ENCODE results near the genes CCDC63 and ERP29.

- PRO-cap = unidirectional peak, minus-strand start at chr12:110847114
Observed at GRCh38 chr12:110846602-110847366, at the start of gene CCDC63. CCDC63 (plus strand) TSS chr12:110846987.

GRCh38 chr12:111035352-111036056, 1.5 kb downstream of the CUX2 start:
- PRO-cap = no peak

- PRO-cap = unidirectional peak, plus-strand start at chr12:111404707; unidirectional peak, plus-strand start at chr12:111404734; unidirectional peak, plus-strand start at chr12:111405030
Observed at GRCh38 chr12:111404505-111405204, 1.1 kb upstream of the SH2B3 start.

DNA sequence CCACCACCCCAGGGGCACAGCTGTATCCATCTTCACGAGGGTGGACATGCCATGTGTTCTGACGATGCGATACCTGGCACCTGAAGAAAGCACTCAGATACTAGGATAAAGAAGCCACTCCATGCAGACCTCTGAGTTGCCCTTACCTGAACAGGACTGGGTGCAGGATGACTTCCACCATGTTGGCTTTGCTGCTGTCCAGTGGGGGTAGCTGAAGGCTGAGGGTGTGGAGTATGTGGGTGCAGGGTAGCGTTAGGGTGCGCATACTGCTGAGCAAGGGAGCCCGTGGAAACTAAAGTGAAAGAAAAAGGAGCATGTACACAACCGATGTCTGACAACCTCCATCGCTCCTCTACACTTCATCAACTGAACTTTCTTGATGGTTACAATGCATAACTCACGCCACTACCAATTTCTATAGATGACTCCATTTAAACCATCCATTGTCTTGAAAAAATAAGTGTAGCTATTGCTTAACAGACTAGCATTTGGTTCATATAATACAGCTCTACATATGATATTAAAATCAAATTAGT, 51.4 kb downstream of the SH2B3 start:
- PRO-cap = no peak

DNA sequence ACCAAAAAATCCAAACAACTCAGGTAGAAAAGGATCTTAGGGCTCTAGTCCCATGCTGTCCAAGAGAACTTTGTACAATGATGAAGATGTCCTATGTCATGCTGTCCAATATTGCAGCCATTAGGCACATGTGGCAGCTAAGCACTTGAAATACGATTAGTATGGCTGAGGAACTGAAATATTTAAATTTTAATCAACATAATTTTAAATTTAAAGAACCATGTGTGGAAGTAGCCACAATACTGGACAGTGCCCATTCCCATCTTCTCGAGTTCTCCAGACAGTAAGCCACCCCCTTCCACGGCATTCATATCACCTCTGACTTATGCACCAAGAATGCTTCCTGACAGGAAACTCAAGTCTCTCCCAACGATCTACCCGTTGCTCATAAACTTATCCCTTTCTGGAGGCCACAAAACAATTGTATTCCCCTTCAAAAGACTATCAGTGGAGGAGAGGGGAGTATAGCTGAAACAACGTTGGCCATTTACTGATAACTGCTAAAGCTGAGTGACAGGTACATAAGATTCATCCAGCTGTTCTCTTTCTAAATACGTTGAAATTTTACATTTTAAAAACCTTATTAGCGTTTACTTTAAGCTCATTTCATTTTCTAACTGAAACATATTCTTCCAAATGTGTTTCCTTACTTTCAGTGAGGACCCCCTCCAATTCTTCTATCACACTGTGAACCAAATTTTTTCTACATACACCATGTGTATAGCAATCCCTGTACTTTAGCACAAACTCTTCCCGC, 29.1 kb downstream of the ATXN2 start:
- PRO-cap = unidirectional peak, minus-strand start at position 278 of the sequence

DNA sequence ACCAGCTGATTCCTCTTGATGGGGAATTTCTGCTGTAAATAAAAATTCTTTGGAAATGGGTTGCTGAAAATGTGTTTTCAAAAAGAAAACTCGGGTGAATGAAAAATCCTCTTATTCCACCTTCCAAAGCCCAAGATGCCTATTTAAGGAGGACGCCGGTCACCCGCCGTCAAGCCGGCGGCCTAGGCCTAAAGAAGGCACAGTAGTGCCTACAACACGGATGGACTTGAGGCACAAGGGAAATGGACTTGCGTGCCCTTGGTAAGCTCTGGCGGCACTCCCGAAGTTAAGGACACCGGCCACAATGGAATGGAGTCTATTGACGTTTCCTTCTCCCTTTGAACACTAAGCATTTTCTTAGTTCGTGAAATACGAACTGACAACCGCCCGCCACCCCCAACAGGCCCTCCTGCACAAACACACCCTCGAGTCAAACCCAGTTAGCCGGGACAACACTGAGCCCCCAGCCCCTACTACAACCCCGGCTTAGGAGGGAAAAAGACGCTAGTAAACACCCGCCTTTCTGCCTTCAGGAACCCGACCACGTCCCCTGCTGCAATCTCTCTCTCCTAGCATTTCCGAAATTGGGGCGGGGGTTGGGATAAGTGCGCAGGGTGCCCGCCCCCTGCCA, 1.8 kb downstream of the ATXN2 start:
- PRO-cap = unidirectional peak, plus-strand start at position 142 of the sequence

- PRO-cap = bidirectional peak, plus-strand start at chr12:111599951, minus-strand start at chr12:111599884; bidirectional peak, plus-strand start at chr12:111600018, minus-strand start at chr12:111600005
Observed at GRCh38 chr12:111599930-111600193, 747 bp upstream of the ATXN2 start.

DNA sequence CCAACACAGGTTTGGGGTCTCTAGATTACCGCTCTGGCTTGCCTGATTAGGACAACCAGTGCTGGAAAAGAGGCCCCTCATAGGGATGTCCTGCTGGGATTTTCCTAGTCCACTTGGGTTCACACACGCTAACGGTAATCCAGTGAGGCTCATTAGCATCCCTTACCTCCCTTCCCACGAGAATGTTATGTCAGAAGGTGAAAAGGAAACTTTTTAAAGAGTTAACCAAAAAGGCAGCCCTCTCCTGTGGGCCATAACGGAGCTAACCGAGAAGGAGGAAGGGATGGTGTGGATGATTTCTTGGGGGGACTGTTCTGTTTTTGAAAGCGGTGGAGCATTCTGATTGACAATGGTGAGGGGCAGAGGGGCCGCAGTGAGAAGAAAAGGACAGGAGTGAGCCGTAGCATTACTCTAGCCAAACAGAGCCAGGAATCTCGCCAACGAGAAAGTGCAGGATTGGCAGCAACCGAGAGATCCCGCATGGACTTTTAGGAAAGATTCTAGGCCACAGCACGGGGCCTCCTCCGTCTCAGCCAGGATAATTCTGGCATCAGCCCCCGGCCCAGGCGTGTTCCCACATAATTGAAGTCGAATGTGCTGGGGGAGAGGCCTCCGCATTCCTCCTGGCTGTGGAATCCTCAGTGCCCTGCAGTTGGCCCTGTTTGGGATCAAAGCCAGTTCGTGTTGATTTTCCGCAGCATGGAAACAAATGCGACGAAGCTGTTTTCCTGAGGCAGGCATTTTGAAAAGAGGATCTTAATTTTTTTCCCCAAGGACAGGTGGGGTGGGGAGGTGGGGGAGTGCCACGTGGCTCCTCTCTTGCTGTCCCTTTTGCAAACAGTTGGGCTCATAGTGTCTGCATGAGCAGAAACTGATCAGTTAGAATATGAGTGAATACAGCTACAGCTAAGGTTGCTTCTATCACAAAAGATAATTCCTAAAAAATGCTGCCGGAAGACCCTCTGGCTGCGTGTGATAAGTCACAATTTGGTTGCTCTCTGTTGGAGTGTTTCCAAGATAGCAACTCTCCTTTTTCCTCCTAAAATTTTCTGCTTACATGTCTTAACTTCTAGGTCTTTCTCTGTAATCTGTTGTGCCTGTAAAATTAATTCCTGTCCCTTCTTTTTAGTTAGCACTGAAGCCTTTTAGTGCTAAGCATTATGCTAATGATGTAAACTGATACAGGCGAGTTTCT, 37.1 kb upstream of the ATXN2 start:
- PRO-cap = no peak

- PRO-cap = no peak
Observed at GRCh38 chr12:111901134-111901911, 59.3 kb downstream of the MAPKAPK5 start.

GRCh38 chr12:112013280-112014482, at the start of gene ERP29:
ERP29 (plus strand) TSS chr12:112013426.
- PRO-cap = bidirectional peak, plus-strand start at chr12:112013452, minus-strand start at chr12:112013138; bidirectional peak, plus-strand start at chr12:112013984, minus-strand start at chr12:112013899; bidirectional peak, plus-strand start at chr12:112014287, minus-strand start at chr12:112014206

DNA sequence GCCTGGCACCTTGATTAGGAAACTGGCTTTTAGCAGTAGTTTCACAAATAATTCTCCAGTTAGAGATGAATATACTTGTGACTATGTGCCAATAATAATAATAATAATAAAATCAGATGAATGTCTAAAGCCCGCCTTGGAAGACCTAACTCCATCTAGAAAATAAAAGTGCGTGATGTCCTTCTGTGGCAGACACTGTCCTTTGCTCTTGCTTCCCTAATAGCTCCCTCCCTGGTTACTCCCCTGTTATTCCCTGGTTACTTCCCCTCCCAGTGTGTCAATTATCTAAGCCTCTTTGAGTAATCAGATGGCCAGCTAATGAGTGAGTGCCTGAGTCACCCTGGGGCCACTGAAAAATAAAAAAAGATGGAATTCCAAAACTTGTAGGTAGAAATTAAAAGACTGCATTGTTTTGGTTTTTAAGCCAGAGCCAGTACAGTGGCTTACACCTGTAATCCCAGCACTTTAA, 8.4 kb upstream of the TRAFD1 start:
- PRO-cap = no peak

- PRO-cap = no peak
Observed at GRCh38 chr12:112249891-112250548, 124.7 kb downstream of the TRAFD1 start.

DNA sequence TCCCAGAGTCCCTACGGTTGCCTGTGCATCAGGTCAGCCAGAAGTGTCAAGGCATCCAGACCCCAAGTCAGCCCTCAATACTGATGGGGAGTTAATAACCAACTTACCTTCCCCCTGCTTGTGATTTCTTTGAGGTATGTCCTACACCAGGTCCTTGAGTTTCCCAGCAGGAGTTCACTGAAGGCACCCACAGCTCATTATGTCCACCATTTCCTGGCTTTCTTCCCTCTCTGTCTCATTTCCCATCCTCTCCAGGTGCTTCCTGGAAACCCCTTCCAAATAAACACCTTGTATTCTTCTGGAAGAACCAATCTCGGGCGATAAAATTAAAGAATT, 118.7 kb upstream of the RPH3A start:
- PRO-cap = no peak

GRCh38 chr12:112971491-112972201, 6.7 kb upstream of the OAS2 start:
- PRO-cap = no peak

- PRO-cap = no peak
Observed at GRCh38 chr12:113050886-113051329, 5.6 kb upstream of the DTX1 start.

DNA sequence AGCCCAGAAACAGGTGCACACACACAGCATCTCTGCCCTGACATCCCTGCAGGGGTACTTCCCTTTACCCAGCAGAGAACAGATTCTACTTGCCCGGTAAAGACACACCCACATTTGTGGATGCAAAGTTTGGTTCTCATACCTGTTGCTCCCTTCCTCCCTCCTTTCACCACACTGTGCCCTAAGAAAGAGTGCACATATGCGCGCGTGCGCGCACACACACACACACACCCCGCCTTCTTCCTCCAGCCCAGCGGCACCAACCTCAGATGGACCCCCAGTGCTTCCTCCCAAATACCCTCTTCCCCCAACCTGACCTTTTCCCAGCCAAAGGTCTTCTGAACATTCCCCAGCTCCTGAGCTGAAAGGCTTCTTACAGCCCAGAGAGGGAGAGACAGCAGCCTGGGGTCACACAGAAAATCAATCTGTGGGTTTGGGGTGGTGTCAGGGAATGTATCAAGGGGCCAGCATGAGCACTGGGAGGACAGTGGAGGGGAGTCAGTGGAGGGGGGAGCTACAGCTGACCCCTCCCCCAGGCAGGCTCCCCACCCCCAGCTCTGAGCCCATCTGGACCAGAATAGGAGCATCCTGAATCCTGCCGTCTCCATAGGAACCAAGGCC, 5.9 kb downstream of the RASAL1 start:
- PRO-cap = no peak

- PRO-cap = unidirectional peak, minus-strand start at chr12:113153377
Observed at GRCh38 chr12:113153205-113153767, 3.8 kb downstream of the CFAP73 start.

DNA sequence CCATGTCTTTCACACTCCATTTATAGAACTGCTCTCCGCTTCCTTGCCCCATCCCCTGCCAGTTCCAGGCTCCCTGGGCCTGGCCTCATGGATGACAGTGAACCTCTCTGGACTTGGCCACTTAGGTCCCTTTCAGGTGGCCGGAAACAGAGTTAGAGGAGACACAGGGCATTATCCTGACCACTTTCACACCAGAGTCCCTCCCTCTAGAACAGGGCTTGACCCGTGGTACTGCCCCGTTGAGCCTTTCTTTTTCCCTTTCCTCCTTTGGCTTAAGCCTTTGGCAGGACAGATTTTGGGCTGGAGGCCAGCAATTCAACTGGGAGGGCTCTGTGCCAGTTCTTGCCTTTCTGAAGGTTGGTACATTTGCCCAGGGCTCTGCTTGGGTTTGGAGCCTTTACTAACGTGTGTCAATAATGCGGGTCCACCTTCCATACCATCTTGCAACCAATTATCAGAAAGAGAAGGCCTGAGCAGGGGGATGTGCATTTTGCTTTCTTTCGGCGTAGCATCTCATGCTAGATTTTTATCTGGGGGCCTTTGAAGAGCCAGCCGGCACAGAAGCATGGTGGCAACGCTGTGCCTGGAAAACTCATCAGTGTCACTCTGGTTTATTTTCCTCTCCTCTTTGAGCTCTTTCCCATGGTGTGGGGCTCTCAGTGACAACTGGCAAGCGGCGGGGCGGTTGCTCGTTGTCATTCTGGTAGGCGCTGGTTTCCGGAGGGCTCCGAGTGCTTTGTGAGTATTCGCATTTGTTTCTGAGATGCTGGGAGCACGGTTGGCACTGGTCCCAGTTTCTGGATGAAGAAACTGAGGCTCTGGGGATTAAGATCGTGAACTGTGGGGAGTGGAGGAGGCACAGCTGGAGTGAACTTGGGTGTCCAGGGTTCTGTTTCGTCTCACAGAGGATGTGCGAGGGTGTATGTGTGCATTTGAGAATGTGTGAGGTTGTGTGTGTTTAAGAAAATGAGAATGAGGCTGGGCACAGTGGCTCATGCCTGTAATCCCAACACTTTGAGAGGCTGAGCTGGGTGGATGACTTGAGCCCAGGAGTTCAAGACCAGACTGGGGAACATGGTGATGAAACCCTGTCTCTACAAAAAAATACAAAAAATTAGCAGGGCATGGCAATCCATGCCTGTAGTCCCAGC, 23.1 kb downstream of the TPCN1 start:
- PRO-cap = no peak

GRCh38 chr12:113359394-113359975, 1.1 kb downstream of the PLBD2 start:
- PRO-cap = no peak

DNA sequence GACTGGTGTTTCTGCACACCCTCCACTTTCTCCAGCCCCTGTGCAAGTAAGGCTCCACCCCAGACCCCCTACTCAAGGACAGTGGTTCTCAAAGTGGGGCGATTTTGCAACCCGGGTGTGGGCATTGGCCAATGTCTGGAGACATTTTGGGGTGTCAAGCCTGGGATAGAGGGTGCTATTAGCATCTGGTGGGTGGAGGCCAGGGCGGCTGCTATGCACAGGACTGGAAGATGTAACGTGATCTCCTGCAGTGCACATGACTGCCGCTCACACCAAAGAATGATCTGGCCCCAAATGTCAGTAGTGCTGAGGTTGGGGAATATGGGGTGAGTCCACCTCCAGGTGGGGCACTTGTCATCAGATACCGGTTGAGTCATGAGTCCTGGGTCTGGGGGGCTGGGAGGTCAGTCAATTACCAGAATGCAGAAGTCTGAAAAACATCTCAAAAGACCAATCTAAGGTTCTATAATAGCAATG, 6.2 kb upstream of the SDSL start:
- PRO-cap = no peak